Astrocyte (in vitro differentiated cells and primary cell): Measurements from ENCODE around the genes COLEC11, DCDC2C and SOX11.

DNA sequence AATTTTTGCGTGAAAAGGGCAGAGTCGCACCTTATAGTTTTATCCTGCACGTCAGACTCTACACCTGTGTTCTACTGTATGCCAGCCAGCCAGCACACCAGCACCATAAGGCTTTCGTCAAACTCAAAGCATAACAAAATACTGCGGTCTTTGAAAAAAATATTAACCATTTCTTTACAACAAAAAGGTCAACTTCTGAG, 951 bp downstream of the RNASEH1 start:
- PRO-cap = no peak
- RRBS, 2 experiments = no CpG with 5 or more reads among the region's 5 CpGs

DNA sequence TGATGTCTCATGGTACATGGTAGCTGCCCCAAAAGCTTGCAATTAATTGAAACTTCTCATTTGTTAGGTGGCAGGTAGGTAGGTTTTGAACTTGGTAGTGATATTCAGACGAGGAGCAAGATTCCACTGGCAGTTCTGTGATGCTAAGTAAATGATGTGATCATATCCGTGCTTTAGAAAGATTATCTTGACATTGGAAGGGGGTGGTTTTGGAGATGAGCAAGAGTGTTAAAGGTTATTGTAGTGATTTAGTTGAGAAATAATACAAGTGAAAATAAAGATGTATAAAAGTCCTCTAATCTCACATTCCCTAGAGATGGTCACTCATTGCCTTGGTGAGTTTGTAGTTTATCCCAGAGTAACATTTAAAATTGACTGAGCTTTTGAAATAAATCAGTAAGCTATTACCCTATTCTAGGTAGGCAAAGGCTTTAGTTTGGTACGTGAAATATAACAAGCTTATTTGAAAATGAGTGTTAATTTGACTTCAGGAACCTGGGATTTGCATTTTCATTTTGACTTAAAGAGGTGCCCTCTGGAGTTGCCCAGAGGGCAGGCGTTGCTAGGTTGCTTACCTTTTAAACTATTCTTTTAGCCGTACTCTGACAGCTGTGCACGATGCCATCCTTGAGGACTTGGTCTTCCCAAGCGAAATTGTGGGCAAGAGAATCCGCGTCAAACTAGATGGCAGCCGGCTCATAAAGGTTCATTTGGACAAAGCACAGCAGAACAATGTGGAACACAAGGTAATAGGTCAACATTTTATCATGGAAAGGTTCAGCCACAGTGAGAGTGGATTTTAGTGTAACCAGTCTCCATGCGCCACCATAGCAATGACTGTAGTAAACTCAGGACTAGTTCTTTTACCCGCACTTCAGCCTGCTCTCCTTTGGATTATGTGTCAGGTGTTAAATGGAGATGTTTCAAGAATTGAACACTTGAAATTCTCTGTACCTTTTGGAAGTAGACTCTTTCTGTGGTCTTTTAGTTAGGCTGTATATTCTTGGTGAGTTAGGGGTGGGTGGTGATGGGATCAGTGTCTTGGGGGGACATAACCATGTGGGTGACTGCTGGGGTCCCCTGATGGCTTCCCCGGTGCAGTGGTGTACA, 4.8 kb downstream of the RPS7 start:
- PRO-cap = no peak
- RRBS, 2 experiments = 100% methylated on average over 1 of the region's 13 CpGs

DNA sequence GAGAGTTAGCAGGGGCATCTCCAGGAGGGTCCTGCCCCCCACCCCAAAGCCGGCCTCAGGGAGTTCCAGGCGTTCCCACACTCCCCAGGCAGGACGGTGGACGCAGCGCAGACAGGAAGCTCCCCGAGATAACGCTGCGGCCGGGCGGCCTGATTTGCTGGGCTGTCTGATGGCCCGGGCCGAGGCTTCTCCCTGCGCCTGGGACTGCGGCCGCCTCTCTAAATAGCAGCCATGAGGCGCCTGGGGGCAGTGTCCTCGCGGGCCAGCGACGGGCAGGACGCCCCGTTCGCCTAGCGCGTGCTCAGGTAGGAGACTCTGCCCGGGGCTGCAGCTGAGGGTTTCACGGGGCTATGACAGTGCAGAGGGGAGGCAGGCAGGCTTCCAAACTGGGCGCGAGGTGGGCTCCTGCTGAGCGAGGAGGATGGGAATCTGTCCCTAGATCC, at the start of gene COLEC11:
Gene COLEC11 (plus strand): TSS at position 249 of the 443 bp plus-strand sequence.
- PRO-cap = no peak
- RRBS, 2 experiments = 4% methylated on average over 6 of the region's 30 CpGs; no CpG with 5 or more reads in 1 of the 2 experiments

DNA sequence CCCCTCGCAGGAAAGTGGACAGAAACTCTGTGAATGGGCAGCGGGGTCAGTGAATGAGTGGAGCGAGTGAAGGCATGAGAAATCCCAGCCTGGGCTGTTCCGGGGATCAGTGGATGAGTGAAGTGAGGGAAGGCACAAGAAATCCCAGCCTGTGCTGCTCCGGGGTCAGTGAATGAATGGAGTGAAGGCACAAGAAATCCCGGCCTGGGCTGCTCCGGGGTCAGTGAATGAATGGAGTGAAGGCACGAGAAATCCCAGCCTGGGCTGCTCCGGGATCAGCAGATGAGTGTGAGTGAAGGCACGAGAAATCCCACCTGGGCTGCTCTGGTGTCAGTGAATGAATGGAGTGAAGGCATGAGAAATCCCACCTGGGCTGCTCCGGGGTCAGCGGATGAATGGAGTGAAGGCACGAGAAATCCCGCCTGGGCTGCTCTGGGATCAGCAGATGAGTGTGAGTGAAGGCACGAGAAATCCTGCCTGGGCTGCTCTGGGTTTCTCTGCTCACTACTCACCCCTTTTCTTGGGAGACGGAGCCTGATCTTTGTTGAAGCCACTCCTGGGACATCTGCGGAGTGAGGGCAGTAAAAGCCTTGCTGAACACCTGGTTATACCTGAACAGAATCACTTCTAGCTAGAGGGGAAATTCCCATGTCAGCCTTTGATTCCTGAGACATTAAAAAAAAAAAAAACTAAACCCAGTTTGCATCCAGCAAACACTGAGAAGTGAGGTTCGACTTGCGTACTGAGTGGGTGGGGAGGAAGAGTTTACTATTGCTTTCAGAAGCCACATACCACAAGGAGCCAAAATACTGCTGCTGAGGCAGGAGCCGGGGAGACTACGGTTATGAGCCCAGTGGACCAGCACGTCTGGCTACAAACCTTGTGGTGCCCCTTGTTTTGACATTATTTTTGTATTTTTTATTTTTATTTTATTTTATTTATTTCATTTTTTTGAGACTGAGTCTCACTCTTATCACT, 2.4 kb downstream of the COLEC11 start:
- PRO-cap = no peak
- RRBS, 2 experiments = 81 to 85% methylated on average over 1 to 4 of the region's 22 CpGs

- PRO-cap = no peak
- RRBS, 2 experiments = 79 to 100% methylated on average over 1 to 5 of the region's 13 CpGs
These were observed 9.2 kb downstream of the COLEC11 start for GRCh38 chr2:3604086-3604634.

DNA sequence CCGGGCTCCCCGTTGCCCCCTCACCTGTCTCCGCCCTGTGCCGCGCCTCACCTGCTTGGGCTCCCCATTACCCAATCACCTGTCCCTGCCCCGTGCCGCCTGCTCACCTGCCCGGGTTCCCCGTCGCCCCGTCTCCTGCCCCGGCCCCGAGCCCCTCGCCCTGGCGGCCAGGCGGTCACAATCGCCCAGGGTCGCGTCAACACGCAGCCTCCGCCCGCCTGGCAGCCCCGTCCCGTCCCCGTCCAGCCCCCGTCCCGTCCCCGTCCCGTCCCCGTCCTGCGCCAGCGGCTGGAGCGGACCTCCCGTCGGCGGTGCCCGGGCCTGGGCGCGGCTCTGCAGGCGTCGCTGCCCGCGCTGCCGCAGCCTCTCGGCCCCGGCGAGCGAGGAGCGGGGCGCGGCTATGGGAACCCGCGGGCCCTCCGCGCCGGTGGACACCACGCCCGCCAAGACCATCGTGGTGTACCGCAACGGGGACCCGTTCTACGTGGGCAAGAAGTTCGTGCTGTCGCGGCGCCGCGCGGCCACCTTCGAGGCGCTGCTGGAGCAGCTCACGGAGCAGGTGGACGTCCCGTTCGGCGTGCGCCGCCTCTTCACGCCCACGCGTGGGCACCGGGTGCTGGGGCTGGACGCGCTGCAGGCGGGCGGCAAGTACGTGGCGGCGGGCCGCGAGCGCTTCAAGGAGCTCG, at the start of gene DCDC2C:
Gene DCDC2C (plus strand): TSS at position 224 of the 686 bp plus-strand sequence.
- PRO-cap = no peak
- RRBS, 2 experiments = 3 to 6% methylated on average over 21 to 26 of the region's 94 CpGs

GRCh38 chr2:4572325-4572704, 868.9 kb downstream of the DCDC2C start:
- PRO-cap = no peak
- RRBS, 2 experiments = no CpG with 5 or more reads among the region's 5 CpGs

- PRO-cap = no peak
- RRBS, 2 experiments = no CpG with 5 or more reads among the region's 1 CpG
These were observed 575.7 kb upstream of the SOX11 start for GRCh38 chr2:5116595-5116855.

DNA sequence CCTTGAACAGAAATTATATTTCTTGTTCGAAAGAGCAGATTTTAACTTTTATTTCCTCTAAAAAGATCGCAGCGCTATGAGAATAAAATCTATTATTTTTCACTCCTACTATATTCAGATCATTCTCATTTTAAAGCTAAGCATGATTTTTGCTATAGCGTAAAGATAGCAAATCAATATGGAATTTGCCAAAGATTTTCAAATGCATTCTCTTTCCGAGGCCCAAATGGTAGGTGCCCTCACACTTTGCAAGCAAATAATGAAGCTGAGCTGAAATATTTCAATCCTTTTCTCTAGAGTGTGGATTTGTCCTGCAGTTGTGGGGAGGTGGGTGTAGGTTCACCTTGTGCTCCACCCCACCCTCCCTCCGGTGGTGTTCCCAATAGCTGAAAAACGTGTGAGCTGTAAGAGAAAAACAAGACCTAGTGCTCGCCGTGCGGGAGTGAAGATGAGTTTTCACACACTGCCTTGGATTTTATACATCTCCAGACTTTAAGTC, 2.1 kb upstream of the SOX11 start:
- PRO-cap = no peak
- RRBS, 2 experiments = no CpG with 5 or more reads among the region's 10 CpGs

DNA sequence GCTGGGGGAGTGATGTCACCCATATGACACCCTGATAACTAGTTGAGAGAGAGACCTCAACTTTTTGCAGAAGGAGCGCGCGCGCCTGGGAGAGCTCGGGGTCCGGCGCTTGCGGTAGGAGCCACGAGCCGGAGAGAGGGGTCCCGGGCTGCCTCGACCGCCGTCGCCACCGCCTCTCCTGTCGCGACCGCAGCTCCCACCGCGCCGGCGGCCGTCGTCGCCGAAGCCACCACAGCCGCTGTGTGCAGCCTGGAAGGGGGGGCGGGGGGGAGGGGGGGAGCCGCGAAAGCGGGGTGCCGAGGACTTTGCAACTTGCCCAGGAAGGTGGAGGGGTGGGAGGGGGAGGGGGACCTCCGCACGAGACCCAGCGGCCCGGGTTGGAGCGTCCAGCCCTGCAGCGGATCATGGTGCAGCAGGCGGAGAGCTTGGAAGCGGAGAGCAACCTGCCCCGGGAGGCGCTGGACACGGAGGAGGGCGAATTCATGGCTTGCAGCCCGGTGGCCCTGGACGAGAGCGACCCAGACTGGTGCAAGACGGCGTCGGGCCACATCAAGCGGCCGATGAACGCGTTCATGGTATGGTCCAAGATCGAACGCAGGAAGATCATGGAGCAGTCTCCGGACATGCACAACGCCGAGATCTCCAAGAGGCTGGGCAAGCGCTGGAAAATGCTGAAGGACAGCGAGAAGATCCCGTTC, at the start of gene SOX11:
Gene SOX11 (plus strand): TSS at position 67 of the 698 bp plus-strand sequence.
- PRO-cap = bidirectional peak, plus-strand start at position 67 of the sequence, minus-strand start outside the sequence
- RRBS, 2 experiments = 2% methylated on average over 27 to 37 of the region's 63 CpGs

- PRO-cap = no peak
- RRBS, 2 experiments = no CpG with 5 or more reads among the region's 11 CpGs
These were observed 215.4 kb downstream of the CMPK2 start for GRCh38 chr2:6650147-6650934.

- PRO-cap = no peak
- RRBS, 2 experiments = no CpG with 5 or more reads among the region's 8 CpGs
These were observed 3.5 kb upstream of the RNF144A start for GRCh38 chr2:6913553-6914351.

- PRO-cap = no peak
- RRBS, 2 experiments = 6 to 9% methylated on average over 31 to 32 of the region's 59 CpGs
These were observed 514.0 kb downstream of the RNF144A start for GRCh38 chr2:7430901-7431837.

DNA sequence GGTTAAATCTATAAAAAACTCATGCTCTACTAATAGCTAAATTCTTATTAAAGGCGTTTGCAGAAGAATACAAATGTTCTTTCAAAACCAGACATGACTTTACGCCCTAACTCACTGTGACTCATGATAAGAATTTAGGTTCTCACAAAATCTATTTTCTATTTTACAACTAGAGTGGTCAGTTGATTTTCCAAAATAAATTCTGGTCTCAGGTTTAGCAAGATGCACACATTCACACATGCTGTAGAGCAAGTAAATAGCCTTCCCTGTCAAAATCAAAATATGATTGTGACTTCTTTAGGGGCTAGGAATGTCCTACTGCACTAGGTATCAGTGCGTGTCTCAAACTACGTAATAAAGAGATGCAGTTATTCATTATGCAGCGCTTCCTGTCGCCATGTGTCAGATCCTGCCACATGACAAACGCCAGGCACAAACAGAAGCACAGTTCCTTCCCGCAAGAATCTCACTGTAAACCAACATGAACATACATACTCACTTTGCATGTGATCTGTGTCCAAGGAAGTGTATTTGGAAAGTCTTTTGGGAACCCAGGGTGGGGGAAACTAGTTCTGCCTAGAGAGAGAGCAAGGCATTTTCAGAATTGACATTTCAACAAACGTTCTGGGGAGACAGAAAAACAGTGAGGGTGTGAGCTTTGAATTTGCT, 599.8 kb downstream of the RNF144A start:
- PRO-cap = no peak
- RRBS, 2 experiments = no CpG with 5 or more reads among the region's 9 CpGs

DNA sequence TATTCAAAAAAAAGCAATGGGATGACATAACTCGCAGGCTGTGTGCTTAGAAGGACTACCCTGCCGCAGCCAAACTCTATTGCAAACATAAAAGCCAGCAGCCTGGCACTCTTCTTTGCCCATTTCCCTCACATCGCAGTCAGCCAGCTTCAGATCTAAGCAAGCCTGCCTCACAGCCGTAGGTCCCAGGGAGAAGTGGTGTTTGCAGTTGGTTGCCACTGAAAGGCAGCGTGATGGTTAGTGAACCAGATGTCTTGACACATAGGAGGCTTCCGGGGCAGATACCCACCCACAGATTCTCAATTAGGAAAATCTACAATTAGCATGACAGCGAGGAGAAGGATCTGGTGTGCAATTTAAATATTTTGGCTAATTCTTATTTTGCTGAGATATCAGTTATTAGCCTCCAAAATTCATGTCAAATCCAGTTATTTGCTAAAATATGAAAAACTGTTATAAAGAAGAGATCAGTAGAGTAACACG, 655.3 kb downstream of the RNF144A start:
- PRO-cap = no peak
- RRBS, 2 experiments = no CpG with 5 or more reads among the region's 8 CpGs

GRCh38 chr2:8003415-8004111, 678.3 kb upstream of the ID2 start:
- PRO-cap = no peak
- RRBS, 2 experiments = no CpG with 5 or more reads among the region's 15 CpGs

DNA sequence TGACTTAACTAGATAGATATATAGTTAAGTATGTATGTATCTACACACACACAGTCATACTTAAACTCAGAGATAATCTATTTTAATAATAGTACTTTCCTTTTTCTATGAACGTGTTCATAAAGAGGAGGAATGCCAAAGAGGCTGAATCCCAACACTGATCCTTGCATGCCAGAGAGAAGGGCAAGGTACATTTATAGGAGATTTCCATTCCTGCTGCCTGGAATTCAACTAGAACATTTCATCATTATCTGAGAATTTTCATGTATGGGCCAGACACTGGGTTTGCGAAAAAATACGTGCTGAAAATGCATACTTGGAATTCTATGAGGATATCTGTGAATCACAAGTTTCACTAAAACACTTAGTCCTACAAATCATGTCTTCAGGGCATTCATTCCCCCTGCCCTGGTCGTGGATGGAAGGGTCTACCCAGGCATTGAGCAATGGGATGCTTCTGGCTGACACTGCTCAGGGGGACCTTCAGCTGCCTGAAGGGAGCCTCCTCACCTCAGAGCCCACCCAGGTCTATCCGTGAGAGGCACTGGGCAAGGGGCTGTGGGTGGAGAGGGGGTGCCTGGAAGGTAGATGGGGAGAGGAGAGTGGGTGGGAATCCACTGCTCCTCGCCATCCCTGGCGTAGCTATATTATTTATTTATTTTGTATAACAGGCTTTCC, 560.8 kb upstream of the ID2 start:
- PRO-cap = no peak
- RRBS, 2 experiments = no CpG with 5 or more reads among the region's 7 CpGs

DNA sequence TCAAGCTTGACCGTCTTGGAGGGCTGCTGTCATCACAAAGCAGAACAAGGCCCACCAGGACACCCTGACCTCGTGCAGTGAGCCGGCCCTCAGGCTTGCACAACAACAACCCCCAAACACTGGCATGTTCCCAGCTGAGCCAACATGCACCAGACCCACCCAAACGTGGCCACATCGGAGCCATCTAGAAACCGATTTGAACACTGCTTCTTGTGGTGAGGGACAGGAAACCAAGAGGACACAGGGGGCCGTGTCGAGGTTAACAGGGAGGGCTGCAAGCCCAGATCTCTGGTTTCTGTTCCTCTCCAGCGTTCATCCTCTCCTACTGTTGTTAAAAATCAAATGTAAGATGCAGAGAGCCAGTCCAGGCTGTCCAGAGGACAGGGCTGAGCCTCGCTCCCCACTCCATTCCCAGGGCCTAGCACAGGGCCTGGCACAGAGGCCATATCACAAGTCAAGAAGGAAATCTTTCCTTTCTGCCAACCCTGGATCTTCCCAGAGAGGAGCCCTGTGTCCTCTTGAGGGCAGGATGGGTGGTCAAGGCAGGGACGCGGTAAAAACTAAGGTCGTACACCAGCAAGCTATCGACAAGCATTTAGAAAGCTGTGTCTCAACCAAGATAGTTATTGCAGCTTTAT, 378.3 kb upstream of the ID2 start:
- PRO-cap = no peak
- RRBS, 2 experiments = no CpG with 5 or more reads among the region's 14 CpGs

DNA sequence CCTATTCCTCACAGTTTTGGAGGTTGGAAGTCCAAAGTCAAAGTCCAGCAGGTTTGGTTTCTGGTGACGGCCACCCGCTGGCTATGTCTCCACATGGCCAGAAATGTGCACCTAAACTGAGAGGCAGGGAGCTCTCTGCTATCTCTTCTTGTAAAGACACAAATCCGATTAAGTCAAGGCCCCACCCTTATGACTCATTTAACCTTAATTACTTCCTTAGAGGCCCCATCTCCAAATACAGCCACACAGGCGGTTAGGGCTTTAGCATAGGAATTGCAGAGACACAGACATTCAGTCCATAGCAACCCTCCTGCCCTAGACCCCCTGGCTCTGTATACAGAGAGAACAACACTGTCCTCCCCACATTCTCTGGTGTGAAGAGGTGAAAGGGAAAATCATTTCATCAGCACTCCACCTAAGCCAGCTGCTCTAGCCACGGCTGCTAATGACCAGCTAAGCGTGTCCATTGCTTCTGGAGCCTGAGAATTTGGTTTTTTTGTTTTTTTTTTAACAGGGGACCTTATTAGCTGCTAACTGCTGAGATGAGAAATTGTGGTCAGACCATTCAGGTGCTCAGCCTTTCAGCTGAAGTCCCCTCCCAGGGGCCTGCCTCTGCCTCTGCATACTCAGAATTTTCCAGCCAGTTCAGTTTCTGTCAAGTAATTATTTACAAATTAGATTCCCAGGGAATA, 368.8 kb upstream of the ID2 start:
- PRO-cap = no peak
- RRBS, 2 experiments = no CpG with 5 or more reads among the region's 6 CpGs

- PRO-cap = no peak
- RRBS, 2 experiments = 100% methylated on average over 2 of the region's 34 CpGs; no CpG with 5 or more reads in 1 of the 2 experiments
These were observed 226.2 kb upstream of the ID2 start for GRCh38 chr2:8455239-8456478.